ENCODE results near the genes CPTP and CCNL2.

- PRO-cap = no peak
Observed at GRCh38 chr1:1262476-1263245, 11.0 kb downstream of the UBE2J2 start.

DNA sequence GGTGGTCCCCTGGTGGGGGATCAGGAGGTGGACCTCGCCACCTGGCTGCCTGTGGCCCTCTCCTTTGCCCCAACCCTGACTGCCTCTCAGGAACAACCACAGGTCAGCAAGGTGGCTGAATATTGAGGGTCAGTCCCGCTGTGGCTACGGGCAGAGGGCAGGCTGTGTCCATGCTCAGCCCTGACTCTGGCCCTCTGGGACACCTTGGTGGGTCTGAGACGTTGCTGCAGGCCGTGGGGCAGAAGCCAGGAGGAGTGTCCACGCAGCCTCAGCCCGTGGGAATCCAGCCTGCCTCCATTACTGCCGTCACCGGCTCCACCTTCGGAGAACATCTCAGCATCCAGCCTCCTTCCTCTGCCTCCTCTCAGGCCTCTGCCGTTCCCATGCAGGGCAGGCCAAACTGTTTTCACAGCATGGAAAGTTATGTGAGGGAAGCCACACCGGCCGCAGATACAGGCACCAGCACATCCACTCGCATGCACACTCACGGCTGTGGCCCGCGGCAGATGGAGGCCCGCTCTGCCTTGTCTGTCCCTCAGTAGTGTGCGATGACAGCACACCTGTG, 1.0 kb upstream of the UBE2J2 start:
- PRO-cap = no peak

- PRO-cap = no peak
Observed at GRCh38 chr1:1298541-1299108, 9.1 kb downstream of the ACAP3 start.

- PRO-cap = no peak
Observed at GRCh38 chr1:1307367-1307764, 364 bp downstream of the ACAP3 start.

- PRO-cap = bidirectional peak, plus-strand start at chr1:1324855, minus-strand start at chr1:1324637
Observed at GRCh38 chr1:1324513-1325671, at the start of gene CPTP. Gene CPTP (plus strand): TSS chr1:1324802.

DNA sequence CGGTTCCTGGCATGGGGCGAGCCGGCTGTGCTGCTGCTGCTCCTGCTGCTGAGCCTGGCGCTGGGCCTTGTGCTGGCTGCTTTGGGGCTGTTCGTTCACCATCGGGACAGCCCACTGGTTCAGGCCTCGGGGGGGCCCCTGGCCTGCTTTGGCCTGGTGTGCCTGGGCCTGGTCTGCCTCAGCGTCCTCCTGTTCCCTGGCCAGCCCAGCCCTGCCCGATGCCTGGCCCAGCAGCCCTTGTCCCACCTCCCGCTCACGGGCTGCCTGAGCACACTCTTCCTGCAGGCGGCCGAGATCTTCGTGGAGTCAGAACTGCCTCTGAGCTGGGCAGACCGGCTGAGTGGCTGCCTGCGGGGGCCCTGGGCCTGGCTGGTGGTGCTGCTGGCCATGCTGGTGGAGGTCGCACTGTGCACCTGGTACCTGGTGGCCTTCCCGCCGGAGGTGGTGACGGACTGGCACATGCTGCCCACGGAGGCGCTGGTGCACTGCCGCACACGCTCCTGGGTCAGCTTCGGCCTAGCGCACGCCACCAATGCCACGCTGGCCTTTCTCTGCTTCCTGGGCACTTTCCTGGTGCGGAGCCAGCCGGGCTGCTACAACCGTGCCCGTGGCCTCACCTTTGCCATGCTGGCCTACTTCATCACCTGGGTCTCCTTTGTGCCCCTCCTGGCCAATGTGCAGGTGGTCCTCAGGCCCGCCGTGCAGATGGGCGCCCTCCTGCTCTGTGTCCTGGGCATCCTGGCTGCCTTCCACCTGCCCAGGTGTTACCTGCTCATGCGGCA, 2.7 kb downstream of the TAS1R3 start:
- PRO-cap = no peak

GRCh38 chr1:1335070-1336148, 4.3 kb downstream of the TAS1R3 start:
- PRO-cap = no peak

DNA sequence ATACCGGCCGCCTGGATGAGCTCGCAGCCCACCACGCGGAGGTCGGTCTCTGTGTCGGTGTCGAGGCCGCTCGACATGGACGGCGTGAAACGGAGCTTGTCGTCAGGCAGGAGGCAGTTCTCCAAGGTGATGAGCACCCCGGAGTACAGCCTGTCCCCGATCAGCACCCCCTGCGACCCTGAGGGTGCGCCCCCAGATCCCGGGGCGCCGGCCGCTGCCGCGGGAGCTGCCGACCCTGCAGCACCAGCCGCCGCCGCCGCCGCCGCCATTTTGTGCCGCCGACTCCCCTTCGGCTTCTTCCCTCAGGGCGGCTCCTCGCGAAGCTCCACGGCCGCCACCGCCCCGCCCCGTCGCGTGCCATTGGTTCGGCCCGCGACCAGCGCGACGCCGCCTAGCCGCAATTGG, at the start of gene CCNL2:
Gene CCNL2 (minus strand): TSS at position 298 of the 405 bp plus-strand sequence.
- PRO-cap = bidirectional peak, plus-strand start at position 52 of the sequence, minus-strand start at position 59 of the sequence; bidirectional peak, plus-strand start outside the sequence, minus-strand start at position 277 of the sequence

GRCh38 chr1:1430052-1431236, 4.8 kb downstream of the TMEM88B start:
- PRO-cap = no peak

- PRO-cap = no peak
Observed at GRCh38 chr1:1434221-1434912, 1.1 kb upstream of the VWA1 start.

DNA sequence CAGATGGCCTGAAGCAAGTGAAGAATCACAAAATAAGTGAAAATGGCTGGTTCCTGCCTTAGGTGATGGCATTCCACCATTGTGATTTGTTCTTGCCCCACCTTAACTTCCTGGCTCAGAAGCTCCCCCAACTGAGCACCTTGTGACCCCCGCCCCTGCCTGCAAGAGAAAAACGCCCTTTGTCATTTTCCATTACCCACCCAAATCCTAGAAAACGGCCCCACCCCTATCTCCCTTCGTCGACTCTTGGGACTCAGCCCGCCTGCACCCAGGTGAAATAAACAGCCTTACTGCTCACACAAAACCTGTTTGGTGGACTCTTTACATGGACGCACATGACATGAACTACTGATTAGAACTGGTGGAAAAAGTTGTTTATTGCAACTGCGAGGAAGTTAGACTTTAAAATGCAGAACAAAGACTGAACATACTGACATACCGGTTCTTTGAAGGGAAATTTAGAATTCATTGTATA, 632 bp upstream of the ATAD3B start:
- PRO-cap = unidirectional peak, plus-strand start at position 239 of the sequence; bidirectional peak, plus-strand start outside the sequence, minus-strand start at position 279 of the sequence

DNA sequence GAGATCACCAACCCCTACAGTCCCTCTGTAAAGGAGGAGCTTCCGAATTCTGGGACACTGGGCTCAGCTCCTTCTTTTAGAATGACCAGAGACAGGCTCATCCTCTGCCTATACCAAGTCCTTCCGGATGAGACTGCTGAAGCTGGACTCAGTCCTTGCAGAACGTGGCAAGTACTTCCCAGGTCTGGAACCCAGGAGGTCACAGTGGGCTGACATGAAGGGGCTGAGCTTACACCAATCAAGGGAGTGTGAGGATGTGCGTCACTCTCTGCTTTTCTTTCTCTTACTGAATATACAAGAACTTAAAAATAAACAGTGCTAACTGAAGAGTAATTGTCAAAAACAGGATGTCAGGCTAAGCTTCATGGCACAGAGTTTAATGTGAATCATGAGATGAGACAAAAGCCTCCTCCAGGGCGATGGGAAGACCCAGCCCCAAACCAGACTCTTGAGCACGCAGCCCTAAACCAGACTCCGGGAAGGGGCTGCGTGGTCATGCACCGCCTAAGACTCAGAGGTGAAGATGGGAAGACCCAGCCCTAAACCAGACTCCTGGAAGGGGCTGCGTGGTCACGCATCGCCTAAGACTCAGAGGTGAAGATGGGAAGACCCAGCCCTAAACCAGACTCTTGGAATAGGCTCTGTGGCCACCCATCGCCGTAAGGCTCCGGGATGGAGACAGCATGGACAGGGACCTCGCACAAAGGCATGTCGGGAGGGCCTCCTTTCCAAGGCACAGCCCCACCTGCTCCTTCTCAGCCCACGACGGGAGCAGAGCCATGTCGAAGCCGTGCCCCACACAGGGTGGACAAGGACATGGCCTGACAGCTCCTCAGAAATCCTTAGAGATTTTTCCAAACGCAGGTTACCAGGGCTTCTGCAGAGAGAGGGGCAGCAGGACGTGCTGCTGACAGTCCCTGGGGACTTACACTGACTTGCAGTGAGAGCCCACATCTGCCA, 12.4 kb downstream of the SSU72 start:
- PRO-cap = no peak

DNA sequence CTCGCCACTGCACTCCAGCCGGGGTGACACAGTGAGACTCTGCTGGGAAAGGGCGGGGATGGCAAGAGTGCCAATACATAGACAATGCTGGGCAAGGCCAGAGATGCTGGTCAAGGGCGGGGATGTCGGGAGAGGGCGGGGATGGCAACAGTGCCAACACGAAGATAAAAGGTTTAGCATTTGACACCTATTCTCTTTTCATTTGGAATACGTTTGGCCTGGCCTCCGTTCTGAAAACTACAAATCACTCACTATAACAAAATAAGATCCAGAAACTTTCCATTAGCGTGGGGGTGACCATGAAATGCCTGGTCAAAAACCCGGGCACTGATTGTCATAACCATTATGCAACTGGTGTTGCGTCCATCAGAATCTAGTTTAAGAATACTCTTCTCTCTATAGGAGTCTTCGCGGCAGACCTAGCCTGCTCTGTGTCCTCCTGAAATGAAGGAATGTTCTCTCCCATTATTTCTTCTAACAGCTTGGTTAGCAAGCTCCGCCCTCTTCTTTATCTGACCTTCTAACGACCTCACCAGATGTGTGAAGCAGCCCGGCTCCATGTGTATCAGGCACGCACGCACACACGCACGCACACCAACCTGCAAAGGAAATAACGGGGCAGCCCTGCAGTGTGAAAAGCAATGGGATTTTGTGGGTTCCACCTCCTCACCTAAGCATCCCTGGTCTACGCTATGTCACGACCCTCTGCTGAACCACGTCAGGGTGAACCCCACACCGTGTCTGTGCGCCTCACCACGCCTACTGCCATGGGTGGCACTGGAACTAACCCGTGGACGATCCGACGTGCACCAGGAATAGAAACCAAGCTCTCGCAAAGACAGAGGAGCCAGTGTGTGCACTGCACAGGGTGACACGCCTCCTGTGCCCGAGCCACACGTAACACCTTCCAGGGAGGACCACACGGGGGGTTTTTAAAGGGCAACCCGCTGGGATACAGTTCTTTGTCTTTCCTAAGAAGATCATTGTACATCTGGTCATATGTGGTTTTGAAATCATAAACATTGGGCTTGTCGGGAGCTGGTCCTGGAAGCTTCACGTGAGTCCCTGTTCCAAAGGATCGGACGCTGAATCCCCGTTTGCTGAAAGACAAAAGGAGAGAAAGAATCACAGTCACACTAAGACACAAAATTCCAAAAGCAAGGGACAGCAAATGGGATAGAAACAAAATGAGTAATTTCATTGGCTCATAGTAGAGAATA, 10.4 kb downstream of the SSU72 start:
- PRO-cap = no peak

DNA sequence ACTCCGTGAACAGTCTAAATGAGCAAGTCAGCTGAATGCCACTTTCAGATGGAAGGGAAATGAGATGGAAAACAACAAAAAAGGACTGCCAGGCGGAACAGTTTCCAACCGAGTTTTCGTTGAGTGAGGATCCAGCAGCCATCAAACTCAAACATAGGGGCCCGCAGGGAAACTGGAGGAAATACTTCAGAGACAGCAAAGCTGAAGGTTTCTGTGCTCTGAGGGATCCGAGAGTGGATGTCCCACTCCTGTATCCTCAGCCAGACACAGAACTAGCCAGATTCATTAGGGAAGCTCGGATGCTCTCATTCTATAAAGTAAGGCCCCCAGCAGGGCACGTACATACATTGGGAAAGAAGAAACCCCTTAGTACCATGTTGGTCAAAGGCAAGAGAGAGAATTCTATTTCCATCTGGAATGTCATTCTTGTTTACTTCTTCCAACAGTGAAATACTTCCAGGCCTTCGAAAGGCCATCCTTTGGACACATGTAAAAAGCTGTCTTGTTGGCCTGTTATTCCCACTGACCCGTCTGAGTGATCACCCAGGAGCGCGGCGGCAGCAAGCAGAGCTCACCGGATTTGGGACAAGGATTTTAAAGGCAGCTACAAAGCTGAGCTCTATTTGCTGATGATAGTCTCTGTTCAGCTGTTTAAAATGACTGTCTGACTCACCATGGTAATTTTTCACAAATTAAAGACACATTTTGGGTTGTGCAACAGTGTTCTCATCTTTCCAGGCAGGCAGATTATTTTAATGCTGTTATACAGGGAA, 3.3 kb upstream of the CDK11B start:
- PRO-cap = no peak

DNA sequence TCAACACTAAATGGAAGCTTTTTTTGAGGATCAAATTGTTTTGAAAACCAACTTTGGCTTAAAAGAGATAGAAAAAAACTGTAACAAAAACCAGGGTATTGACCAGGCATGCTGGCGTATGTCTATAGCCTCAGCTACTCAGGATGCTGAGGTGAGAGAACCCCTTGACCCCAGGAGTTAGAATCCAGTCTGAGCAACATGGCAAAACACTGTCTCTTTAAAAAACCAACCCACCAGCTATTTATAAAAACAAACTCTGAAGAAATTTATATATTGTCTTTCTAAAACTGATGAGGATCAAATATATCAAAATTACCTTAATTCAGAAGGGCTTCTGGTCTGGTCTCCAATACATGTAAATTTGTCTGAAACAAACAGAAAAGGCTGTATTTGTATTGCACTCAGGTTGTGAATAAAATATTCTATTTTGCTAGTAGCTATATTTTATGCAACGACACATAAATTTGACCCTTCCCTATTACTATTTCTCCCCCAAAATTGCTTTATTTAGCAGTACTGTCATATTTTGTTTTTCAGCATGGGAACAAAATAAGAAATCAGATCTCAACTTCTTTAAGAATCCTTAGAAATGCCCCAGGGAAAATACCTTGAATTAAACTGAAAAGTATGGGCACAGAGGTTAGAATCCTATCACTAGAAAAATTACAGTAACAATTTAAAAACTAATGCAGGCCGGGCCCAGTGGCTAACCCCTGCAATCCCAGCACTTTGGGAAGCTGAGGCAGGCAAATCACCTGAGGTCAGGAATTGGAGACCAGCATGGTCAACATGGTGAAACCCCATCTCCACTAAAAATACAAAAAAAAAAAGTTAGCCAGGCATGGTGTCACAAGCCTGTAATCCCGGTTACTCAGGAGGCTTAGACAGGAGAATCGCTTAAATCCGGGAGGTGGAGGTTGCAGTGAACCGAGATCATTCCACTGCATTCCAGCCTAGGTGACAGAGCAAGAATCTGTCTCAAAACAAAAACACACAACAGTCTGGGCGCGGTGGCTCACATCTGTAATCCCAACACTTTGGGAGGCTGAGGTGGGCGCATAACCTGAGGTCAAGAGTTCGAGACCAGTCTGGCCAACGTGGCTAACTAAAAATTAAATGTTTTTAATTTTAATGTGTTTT, 51.6 kb downstream of the GNB1 start:
- PRO-cap = no peak

DNA sequence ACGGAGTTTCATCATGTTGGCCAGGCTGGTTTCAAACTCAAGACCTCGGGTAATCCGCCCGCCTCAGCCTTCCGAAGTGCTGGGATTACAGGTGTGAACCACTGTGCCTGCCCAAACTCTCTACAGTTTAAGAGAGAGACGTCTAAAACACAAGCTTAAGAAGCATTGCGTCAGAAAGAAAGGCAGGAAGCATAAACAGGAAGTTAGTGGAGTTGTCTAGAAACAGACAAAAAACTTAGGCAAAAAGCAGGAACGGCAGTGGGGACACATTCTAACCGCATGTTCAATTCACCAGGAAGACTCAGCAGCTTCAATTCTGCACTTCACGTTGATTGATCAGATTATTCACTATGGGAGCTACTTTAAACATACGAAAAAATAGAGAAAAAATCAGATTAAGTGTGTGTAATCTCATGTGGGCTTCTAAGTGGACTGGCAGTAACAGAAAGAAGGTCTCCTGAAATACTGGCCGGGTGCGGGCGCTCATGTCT, 7.4 kb downstream of the CFAP74 start:
- PRO-cap = no peak

- PRO-cap = no peak
Observed at GRCh38 chr1:2115739-2116292, 65.6 kb downstream of the PRKCZ start.

GRCh38 chr1:2148653-2149290, 45.8 kb downstream of the FAAP20 start:
- PRO-cap = no peak

- PRO-cap = no peak
Observed at GRCh38 chr1:2206644-2207462, 12.3 kb upstream of the FAAP20 start.

- PRO-cap = no peak
Observed at GRCh38 chr1:2230017-2230799, 2.1 kb downstream of the SKI start.